Neural progenitor cell (in vitro differentiated cells): ENCODE measurements around a stretch of chr10.

GRCh38 chr10:373047-373473, 237.8 kb downstream of the ZMYND11 start:
- RAMPAGE, long total RNA = no peak

- RAMPAGE, long total RNA = no peak
These were observed 248.7 kb downstream of the ZMYND11 start for GRCh38 chr10:383746-384474.

DNA sequence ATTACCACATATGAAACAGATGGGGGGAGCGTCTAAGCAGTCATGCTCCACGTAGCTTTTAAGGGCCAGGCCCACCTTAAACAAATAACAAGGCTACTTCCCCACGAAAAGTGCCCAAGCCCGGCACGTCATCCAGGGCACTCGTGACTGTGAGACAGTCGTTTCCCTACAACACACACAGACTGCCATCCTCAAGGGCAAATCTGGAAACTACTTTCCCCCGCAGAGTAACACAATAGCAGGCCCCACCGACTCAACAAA, 251.5 kb downstream of the ZMYND11 start:
- RAMPAGE, long total RNA = no peak

GRCh38 chr10:450847-451731, 238.4 kb downstream of the DIP2C start:
- RAMPAGE, long total RNA = no peak

DNA sequence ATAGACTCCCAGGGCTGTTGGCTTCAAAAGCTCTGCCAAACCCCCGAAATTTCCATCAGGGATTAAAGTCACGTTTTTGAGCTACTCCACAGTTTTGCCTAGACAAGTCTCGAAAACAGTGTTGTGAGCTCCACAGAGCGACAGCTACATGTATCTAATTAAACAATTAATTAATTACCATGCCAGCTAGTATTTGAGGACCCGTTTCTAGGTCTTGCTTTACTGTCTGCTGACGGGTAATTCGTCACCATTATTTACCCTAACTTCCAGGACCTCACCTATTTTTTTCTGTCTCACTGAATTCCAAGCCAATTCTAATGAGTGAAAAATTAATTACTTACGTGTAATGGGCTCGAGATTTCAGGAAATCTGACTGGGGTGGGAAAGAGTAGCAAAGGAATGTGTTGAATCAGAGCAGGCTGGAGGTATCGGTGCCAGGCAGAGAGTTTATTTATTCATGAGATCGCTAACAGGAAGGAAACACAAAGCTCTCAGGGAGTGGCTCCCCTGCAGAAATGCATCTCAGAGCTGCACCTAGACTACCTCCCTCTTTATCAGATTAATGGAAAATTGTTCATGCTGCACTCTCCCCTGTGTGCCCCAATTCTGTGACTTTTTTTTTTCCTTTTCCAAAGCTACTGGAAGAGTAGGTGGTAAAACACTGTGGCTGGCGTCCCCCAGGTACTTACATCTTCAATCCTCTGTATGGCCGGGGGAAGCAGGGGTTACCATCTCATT, 4.0 kb upstream of the DIP2C start:
- RAMPAGE, long total RNA = no peak

DNA sequence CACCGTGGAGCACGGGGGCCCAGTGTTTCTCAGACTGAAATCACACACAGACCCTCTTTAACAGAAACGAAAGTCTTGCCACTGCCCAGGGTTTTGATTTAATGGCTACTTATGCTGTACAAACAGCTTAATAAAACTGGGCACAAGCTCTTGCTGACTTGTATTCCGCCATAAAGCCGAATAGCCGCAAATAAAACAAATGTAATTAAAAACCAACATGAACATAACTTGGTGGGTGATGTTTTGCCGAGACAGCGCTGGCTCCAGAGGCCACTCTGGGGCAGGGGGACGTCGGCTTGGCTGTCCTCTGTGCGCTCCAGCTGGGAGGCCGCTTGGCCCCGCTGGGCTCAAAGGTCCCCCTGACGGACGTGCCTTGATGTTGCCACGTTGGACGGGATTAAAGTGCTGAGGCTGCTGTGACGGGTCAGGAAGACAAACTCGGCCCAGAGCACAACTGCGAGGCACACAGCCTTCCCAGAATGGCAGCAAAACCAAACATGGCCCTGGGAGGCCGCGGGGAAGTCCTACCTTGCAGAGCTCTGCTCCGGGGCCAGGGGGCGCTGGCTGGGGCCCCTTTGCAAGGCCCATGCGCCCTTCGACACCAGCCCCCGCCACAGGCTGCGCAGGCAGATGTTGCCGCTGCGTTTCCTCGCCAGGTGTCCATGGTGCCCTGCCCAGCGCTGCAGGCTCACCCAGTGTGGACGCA, 99.3 kb upstream of the DIP2C start:
- RAMPAGE, long total RNA = no peak

GRCh38 chr10:822699-823530, 108.6 kb downstream of the LARP4B start:
- RAMPAGE, long total RNA = no peak

- RAMPAGE, long total RNA = no peak
These were observed 20.0 kb downstream of the LARP4B start for GRCh38 chr10:911274-912040.

DNA sequence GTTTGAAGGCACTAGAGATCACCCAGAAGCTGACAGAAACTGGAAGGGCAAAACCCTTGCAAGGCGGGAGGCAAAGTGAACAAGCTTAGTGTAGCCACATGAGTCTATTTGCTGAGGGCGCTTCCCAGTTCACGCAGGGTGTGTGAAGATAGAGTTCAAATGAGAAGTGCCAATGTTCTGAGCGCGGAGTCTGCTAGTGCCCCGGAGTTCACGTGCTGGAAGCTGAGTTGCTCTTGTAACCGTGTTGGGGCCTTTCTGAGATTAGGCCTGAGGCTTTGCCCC, 16.6 kb upstream of the GTPBP4 start:
- RAMPAGE, long total RNA = no peak

- RAMPAGE, long total RNA = no peak
These were observed 18.6 kb downstream of the GTPBP4 start for GRCh38 chr10:1006686-1007306.

DNA sequence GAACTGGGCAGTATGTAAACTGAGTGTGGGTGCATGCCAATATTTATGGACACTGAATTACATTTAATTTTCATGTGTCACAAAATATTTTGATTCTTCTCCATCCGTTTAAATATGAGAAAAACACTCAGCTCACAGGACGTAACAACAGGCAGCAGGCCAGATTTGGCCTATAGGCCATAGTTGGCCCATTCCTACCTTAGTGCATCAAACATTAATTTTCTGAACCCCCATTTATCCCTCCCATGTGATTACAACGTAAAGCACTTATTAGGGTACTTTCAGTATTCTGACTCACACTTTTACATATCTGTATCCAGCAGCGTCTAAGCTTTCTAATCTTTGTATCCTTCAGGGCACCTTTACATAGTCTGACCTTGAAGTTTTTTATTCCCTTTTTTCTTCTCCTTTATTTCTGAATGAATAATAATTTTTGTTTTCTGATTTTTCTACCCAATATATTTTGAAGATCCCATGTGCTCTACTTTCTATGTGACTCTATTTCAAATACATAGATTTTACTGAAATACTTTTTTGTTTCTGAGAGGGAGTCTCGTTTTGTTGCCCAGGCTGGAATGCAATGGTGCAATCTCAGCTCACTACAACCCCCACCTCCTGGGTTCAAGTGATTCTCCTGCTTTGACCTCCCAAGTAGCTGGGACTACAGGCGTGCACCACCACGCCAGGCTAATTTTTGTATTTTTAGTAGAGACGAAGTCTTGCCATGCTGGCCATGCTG, 3.8 kb downstream of the IDI1 start:
- RAMPAGE, long total RNA = no peak

DNA sequence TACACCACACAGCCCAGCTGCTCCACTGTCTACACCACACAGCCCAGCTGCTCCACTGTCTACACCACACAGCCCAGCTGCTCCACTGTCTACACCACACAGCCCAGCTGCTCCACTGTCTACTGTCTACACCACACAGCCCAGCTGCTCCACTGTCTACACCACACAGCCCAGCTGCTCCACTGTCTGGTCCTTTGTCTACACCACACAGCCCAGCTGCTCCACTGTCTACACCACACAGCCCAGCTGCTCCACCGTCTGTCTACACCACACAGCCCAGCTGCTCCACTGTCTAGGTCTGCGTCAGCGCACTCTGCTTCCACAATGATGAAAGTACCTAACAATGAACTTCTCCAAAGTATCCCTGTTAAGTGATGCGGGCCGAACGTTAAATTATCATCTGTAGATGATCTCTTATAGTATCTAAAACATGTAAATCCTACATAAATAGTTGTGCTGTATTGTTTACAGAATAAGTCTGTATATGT, 1.5 kb downstream of the IDI1 start:
- RAMPAGE, long total RNA = no peak

- RAMPAGE, long total RNA = no peak
These were observed 426 bp downstream of the WDR37 start for GRCh38 chr10:1056555-1057066.

- RAMPAGE, long total RNA = no peak
These were observed 60.4 kb downstream of the WDR37 start for GRCh38 chr10:1116422-1117239.

DNA sequence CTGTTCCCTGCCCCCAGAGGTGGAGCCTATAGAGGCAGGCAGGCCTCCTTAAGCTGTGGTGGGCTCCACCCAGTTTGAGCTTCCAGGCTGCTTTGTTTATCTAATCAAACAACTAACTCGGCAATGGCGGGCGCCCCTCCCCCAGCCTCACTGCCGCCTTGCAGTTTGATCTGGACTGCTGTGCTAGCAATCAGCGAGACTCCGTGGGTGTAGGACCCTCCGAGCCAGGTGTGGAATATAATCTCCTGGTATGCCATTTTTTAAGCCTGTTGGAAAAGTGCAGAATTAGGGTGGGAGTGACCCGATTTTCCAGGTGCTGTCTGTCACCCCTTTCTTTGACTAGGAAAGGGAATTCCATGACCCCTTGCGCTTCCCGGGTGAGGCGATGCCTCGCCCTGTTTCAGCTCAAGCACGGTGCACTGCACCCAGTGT, 170.8 kb downstream of the WDR37 start:
- RAMPAGE, long total RNA = no peak

- RAMPAGE, long total RNA = no peak
These were observed 70.9 kb downstream of the ADARB2 start for GRCh38 chr10:1666427-1666784.

DNA sequence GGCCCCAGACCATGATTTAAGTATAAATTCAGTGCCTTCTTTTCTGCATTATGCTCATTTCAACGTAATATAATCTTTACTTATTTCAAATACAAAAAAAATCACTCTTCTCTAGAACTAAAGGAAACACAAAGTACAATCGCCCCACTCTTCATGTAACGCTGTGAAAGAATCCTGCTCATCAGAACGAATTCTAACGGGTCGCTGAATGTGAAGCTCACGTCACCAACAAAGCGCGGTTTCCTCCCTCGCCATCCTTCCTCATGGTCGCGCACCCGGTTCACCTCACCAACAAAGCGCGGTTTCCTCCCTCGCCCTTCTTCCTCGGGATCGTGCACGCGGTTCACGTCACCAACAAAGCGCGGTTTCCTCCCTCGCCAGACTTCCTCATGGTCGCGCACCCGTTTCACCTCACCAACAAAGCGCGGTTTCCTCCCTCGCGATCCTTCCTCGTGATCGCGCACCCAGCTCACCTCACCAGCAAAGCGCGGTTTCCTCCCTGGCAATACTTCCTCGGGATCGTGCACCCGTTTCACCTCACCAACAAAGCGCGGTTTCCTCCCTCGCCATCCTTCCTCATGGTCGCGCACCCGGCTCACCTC, 566.2 kb upstream of the PFKP start:
- RAMPAGE, long total RNA = no peak

DNA sequence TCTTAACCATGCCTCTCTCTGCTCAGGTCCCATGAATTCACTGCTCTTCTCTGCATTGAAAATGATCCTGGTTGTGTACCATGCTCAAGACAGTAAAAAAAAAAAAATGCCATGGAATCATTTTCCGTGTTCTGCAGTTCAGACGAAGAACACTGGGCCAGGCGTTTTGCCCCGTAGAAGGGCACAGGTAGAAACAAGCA, 194.1 kb upstream of the PFKP start:
- RAMPAGE, long total RNA = no peak

GRCh38 chr10:2985621-2986288, 81.6 kb upstream of the PFKP start:
- RAMPAGE, long total RNA = no peak

DNA sequence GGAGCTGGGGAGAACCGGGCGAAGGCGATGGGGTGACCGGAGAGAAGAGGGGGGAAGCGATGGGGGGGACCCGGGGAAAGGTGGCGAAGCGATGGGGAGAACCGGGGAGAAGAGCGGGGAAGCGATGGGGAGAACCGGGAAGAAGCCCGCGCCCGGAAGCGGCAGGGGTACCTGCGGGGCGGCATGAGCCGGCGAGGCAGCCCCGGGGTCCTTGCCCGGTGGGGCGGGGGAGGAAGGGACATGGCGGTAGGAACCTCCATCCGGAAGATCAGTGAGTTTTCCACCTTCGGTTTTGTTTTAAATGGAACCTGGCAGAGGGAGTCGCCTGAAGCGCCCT, 370 bp downstream of the PFKP start:
- RAMPAGE, long total RNA = no peak